ENCODE measurements around the genes DSG1, DSG2 and TTR.

GRCh38 chr18:31255731-31256281, 62.2 kb upstream of the DSG1 start:
- RRBS, result no CpG with 5 or more reads among the region's 2 CpGs

- RRBS, result no CpG with 5 or more reads among the region's 3 CpGs
These were observed at the start of gene DSG1 for GRCh38 chr18:31317951-31318500. DSG1 (plus strand) TSS chr18:31318160.

DNA sequence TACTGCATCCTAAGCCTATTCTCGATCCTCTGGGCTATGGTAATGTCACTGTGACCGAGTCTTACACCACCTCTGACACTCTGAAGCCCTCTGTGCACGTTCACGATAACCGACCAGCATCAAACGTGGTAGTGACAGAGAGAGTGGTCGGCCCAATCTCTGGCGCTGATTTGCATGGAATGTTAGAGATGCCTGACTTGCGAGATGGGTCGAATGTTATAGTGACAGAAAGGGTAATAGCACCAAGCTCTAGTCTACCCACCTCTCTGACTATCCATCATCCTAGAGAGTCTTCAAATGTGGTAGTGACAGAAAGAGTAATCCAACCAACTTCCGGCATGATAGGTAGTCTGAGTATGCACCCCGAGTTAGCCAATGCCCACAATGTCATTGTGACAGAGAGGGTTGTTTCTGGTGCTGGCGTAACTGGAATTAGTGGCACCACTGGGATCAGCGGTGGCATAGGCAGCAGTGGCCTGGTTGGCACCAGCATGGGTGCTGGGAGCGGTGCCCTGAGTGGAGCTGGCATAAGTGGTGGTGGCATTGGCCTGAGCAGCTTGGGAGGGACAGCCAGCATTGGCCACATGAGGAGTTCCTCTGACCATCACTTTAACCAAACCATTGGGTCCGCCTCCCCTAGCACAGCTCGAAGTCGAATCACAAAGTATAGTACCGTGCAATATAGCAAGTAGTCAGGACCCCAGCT, 21.8 kb upstream of the DSG4 start:
- RRBS, result no CpG with 5 or more reads among the region's 19 CpGs

GRCh38 chr18:31497784-31498908, at the start of gene DSG2:
DSG2 (plus strand) TSS chr18:31498177.
- RRBS, result 5% methylated on average over 23 of the region's 94 CpGs

DNA sequence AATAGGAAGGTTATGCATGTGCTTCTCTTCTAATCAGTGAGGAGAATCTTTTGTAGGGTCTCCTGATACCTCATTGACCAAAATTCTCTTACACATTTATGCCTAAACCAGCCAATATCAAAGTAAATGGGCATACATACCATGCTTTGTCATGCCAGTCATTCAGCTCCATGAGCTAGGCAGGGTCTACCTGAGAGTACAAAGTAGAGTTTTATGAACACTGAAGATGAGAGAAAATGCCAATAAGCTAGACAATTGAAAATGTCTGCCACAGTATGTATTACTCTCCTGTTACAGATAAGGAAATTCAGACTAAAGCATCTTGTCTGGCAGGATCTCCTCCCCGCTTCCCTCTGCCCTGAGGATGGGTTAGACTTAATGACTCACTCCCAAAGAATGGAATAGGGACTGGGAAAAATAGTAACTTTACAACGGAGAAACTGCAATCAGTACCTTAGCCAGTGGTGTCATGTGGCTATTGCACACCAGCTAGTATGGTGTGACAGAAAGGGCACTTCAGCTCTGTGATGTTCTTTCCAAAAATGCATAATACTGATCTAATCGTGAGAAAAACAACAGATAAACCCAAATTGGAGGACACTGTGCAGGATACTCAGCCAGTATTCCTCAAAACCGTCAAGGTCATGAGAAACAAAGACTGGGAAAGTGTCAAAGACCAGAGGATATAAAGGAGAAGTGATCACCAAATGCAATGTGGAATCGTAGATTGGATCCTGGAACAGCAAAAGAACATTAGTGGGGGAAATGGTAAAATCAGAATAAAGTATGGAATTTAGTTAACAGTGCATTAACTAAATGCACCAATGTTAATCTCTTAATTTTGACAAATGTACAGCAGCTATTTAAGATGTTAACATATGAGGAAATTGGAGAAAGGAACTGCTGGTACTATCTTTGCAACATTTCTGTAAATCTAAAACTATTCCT, 15.6 kb downstream of the DSG2 start:
- RRBS, result no CpG with 5 or more reads among the region's 5 CpGs

DNA sequence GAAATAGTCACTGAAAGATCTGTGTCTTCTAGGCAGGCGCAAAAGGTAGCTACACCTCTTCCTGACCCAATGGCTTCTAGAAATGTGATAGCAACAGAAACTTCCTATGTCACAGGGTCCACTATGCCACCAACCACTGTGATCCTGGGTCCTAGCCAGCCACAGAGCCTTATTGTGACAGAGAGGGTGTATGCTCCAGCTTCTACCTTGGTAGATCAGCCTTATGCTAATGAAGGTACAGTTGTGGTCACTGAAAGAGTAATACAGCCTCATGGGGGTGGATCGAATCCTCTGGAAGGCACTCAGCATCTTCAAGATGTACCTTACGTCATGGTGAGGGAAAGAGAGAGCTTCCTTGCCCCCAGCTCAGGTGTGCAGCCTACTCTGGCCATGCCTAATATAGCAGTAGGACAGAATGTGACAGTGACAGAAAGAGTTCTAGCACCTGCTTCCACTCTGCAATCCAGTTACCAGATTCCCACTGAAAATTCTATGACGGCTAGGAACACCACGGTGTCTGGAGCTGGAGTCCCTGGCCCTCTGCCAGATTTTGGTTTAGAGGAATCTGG, 45.5 kb upstream of the TTR start:
- RRBS, result no CpG with 5 or more reads among the region's 5 CpGs

GRCh38 chr18:31591325-31592152, at the start of gene TTR:
TTR (plus strand) TSS chr18:31591877.
- RRBS, result no CpG with 5 or more reads among the region's 6 CpGs

- RRBS, result no CpG with 5 or more reads among the region's 6 CpGs
These were observed 25.5 kb downstream of the B4GALT6 start for GRCh38 chr18:31658771-31659420.

DNA sequence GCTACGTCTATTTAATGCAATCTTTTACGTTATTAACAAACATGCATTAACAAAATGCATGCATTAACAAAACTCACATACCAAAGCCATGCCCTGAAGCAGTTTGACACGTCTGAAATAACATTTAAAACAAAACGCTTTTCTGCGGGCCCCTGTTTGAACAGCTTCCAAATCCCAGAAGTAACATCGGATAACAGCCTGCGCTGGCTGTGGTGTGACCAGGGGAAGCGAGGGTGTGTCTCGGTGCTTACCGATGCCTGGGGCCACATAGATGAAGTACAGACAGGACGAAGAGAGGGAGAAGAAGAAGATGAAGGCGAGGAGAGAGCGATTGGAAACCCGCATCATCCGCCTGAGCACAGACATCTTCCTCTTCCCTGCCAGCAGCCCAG, 324 bp downstream of the B4GALT6 start:
- RRBS, result no CpG with 5 or more reads among the region's 15 CpGs

DNA sequence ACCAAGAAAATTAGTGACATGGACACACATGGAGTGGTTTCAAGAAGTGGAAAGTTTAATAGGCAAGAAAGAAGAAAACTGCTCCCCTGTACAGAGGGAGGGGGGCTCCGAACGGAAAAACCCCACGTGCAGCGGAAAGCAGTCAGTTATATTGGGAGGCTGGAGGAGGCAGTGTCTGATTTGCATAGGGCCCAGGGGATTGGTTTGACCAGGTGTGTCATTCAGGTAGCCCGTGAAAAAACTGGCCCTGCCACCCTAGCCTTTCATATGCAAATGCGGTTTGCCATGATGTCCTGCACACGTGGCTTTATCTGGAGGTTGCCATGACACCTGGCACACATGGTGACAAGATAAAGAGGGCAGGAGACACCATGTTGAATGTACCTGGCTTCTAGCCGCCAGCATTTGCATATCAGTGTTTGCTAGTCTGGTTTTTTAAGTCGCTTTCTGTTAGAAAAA, 20.5 kb downstream of the SLC25A52 start:
- RRBS, result no CpG with 5 or more reads among the region's 9 CpGs

GRCh38 chr18:31819178-31819628, 58.5 kb upstream of the SLC25A52 start:
- RRBS, result no CpG with 5 or more reads among the region's 10 CpGs

- RRBS, result no CpG with 5 or more reads among the region's 2 CpGs
These were observed 42.4 kb downstream of the TRAPPC8 start for GRCh38 chr18:31900274-31901171.

DNA sequence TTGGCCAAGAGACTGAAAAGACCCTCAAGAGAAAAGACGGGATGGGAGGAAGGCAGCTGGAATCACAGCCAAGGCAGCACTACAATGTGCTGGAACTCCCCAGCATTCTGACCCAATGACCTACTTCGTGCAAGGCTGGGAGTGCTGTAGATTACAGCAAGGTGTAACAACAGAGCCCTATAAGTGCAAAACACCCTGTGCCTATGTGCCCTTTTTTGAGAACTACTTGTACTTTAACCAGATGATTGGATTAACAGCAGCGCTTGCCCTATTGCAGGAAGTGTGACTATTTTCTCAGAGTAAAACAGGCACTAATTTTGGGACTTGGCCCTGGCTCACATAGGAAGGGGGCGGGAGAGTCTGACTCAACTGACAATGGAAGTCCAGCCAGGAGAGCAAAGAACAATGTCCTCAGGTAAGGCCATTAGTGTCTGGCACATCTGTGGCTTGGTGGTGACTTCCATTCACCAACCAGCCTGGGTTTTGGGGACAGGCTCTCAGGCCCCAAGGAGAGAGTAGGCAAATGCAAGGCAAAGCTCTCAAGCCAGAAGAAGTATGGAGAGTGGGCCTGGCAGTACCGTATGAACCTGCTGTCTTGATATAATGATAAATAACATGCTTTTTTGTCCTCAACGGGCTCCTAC, 35.6 kb upstream of the RNF125 start:
- RRBS, result no CpG with 5 or more reads among the region's 6 CpGs

GRCh38 chr18:32264628-32265596, 75.1 kb downstream of the MEP1B start:
- RRBS, result no CpG with 5 or more reads among the region's 5 CpGs

GRCh38 chr18:32308752-32309283, 119.0 kb downstream of the MEP1B start:
- RRBS, result no CpG with 5 or more reads among the region's 3 CpGs

- RRBS, result no CpG with 5 or more reads among the region's 6 CpGs
These were observed 91.9 kb downstream of the GAREM1 start for GRCh38 chr18:32378596-32379276.

DNA sequence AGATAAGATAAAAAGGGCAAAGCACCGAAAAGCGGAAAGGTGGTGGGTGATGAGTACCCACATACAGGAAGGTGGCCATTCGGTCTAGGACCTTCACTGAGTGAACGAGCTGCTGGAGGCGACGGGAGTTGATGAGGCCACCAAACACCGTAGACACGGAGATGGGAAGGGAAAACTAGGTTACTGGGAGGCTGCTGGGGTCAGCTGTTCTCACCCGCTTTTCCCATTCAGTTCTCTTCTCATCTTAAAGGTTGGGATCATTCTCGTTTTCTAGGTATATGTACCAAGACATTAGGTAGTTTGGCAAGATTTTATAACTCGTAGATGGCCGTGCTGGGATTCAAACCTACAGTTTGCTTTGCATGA, 754 bp upstream of the GAREM1 start:
- RRBS, result no CpG with 5 or more reads among the region's 12 CpGs

GRCh38 chr18:33013973-33014206, 241.1 kb upstream of the KLHL14 start:
- RRBS, result no CpG with 5 or more reads among the region's 2 CpGs

DNA sequence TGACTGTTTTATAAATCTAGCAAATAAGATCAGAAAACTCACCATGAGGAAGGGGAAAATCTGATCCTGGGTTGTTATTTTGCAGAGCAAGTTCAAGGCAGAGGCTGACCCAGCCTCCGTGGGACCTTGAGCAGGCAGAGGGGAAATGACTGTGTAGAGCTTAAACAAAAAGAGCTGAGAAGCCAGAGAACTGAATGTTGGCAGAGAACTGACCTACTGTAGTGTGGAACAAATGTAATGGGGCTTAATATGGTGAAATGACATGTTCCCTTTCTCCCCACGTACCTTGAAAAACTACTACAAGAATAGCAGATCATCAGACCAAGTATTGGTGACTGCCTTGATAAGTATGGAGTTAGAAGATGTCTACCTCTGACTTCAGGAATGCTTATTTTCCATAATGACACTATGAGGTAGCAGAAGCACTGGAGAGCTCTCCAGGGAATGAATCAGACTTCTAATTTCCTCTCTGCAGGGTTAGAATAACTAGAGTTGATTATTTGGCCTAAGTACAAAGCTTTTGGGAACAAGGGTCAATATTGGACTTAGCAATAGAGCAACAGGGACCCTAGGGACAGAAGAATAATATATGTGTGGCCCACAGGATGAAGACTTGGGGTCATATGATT, 304.4 kb downstream of the CCDC178 start:
- RRBS, result no CpG with 5 or more reads among the region's 2 CpGs

GRCh38 chr18:34121401-34121993, 103.2 kb downstream of the NOL4 start:
- RRBS, result no CpG with 5 or more reads among the region's 4 CpGs